ENCODE data around the genes CA10 and KIF2B.

DNA sequence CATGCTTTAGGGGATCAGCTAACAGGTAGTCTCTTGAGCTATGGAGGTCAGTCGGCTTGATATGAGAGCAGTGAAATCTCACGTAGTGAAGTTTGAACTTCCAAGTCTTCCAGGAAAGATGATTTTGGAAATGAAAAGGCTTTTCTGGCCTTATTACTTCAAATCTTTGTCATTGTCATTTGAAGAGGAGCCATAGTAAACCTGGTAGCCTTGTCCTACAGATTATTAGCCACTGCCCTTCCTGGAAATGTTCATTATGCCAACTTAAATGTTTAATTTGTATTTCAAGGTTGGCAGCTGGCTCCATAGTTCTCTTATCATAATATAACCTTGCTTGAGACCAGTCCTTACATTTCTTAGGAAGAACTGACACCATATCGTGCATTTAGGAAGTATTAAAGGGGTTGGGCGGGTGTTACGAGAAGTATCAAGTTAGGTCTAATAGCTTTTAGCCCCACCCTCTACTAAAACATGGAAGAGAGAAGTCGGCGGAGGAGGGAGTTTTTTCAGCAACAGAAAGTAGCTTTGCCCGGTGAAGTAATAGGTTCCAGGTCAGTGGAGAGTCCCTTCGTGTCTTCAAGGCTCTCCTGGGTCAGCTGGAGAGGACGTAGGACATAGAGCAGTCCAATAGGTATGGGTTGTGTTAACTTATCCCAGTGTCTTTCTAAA, 37.9 kb downstream of the UTP18 start:
- PRO-cap: no peak

GRCh38 chr17:52158183-52159320, at the start of gene CA10:
CA10 (minus strand) TSS chr17:52158714.
- PRO-cap: no peak

GRCh38 chr17:53822626-53823044, at the start of gene KIF2B:
KIF2B (plus strand) TSS chr17:53822927.
- PRO-cap: no peak

GRCh38 chr17:55237939-55238904, 26.5 kb upstream of the HLF start:
- PRO-cap: bidirectional peak, plus-strand start at chr17:55238523, minus-strand start at chr17:55238413

DNA sequence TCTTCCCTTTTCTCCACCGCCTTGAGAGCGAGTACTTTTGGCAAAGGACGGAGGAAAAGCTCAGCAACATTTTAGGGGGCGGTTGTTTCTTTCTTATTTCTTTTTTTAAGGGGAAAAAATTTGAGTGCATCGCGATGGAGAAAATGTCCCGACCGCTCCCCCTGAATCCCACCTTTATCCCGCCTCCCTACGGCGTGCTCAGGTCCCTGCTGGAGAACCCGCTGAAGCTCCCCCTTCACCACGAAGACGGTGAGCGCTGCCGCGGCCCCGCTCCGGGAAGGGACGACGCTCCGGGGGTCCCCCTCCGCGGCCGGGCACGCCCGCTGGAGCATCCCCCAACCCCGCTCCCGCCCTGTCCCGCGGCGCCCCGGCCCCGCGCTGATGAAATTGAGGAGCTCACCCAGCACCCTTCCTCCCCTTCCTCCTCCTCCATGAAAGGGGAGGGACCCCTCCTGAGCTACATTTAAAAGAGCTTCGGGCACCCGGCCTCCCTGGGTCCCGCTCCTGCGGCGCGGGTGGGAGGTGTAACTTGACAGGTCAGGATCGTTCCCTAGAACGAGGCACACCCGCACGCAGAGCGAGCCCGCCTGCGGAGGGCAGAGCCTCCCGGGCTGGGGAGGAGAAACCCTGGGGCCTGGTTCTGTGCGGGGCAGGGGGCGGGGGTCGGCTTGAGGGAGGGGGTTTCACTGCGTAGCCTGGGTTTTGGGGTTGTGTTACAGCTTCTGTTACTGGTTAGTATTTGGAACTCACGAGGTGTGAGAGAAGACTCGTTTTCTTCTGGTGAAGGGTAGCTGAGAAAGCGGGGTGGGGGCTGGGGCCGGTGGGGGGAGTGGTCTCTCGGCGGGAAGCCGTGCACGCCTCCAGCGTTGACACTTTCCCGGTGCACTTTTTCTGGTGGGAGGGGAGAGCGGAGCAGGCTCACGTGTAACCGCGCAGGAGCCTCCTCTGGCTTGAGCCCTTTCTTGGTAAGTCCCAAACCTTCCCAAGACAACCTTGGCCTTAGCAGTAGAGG, 897 bp downstream of the HLF start:
- PRO-cap: no peak

- PRO-cap: no peak
Measured at GRCh38 chr17:55266363-55266647, 1.5 kb downstream of the HLF start.

GRCh38 chr17:55274397-55275079, 9.8 kb downstream of the HLF start:
- PRO-cap: no peak

GRCh38 chr17:55283171-55284038, 18.6 kb downstream of the HLF start:
- PRO-cap: no peak

- PRO-cap: no peak
Measured at GRCh38 chr17:55452217-55452812, 30.7 kb upstream of the MMD start.

- PRO-cap: no peak
Measured at GRCh38 chr17:56577701-56578282, 15.7 kb upstream of the NOG start.

GRCh38 chr17:56751351-56751717, 82.4 kb downstream of the C17orf67 start:
- PRO-cap: no peak

- PRO-cap: no peak
Measured at GRCh38 chr17:56832470-56832871, 1.2 kb downstream of the C17orf67 start.

- PRO-cap: no peak
Measured at GRCh38 chr17:56837698-56837943, 3.7 kb downstream of the DGKE start.

DNA sequence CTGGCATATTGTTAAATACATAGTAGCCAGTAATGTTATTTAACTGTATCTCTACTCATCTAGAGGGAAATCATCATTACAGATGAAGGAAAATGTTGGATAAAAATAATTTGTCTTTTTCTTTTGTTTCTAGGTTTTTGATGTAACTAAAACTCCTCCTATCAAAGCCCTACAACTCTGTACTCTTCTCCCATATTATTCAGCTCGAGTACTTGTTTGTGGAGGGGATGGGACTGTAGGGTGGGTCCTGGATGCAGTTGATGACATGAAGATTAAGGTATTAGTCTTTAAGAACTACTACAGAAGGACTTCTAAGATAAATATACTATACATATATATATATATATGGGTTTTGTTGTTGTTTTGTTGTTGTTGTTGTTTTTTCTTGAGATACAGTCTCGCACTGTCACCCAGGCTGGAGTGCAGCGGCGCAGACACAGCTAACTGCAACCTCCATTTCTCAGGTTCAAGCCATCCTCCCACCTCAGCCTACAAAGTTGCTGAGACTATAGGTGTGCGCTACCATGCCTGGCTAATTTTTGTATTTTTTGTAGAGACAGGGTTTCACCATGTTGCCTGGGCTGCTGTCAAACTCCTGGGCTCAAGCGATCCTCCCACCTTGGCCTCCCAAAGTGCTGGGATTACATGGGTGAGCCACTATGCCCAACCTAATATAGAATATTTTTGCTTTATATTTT, 14.0 kb downstream of the DGKE start:
- PRO-cap: no peak

DNA sequence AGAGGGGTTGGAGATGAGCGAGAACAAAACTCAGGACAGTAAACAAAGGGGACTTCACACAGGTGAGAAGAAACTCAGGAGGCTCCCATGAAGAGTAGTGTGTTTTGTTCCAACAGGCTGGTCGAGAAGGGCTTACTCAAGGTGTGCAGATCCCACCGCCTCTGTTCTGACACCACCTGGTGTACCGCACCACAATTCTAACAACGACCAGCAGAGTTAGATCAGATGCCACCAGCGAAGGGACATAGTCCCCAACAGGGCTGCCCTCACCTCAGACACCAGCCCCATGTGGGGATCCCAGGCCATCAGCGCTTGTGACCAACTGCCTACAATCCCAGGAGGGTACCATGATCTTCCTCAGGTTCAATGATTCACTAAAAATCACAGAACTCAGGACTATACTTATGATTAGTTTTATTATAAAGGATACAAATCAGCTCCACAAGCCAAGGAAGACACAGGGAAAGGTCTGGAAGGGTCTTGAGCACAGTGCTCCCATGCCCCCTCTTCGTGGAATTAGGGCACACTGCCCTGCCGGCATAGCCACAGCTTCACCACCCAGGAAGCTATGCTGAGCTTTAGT, 26.2 kb downstream of the TRIM25 start:
- PRO-cap: no peak

- PRO-cap: no peak
Measured at GRCh38 chr17:56978554-56979082, 687 bp downstream of the SCPEP1 start.

DNA sequence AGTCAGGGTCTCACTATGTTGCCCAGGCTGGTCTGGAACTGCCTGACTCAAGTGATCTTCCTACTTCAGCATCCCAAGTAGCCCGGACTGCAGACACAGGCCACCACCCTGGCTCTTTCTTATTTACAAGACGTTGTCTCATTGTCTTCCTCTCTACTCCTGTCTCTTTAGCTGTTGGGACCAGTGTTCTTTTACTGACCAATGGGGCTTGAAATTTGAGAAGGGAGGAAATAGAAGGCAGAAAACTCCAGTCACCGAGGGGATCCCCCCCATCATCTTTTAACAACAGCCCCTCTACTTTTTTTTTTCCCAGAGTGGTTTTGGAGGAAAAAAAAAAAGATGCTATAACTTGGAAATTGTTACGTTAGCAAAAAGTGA, 1.2 kb downstream of the SCPEP1 start:
- PRO-cap: no peak

DNA sequence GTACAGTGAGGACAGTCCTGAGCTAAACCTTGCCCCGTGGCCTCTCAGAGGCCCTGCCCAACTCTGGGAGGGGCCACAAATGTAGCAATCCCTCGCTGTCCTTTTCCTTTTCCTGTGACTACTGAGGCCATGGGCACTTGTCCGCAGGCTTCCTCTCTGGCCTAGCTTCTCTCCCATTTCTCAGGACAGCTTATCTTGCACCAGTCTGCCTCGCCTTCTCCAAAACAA, 7.5 kb downstream of the SCPEP1 start:
- PRO-cap: no peak

- PRO-cap: no peak
Measured at GRCh38 chr17:57004842-57005611, 27.1 kb downstream of the SCPEP1 start.

- PRO-cap: no peak
Measured at GRCh38 chr17:57023308-57023571, 45.3 kb downstream of the SCPEP1 start.